Kidney (tissue), 2 donors: ENCODE data around the gene TOGARAM2.

DNA sequence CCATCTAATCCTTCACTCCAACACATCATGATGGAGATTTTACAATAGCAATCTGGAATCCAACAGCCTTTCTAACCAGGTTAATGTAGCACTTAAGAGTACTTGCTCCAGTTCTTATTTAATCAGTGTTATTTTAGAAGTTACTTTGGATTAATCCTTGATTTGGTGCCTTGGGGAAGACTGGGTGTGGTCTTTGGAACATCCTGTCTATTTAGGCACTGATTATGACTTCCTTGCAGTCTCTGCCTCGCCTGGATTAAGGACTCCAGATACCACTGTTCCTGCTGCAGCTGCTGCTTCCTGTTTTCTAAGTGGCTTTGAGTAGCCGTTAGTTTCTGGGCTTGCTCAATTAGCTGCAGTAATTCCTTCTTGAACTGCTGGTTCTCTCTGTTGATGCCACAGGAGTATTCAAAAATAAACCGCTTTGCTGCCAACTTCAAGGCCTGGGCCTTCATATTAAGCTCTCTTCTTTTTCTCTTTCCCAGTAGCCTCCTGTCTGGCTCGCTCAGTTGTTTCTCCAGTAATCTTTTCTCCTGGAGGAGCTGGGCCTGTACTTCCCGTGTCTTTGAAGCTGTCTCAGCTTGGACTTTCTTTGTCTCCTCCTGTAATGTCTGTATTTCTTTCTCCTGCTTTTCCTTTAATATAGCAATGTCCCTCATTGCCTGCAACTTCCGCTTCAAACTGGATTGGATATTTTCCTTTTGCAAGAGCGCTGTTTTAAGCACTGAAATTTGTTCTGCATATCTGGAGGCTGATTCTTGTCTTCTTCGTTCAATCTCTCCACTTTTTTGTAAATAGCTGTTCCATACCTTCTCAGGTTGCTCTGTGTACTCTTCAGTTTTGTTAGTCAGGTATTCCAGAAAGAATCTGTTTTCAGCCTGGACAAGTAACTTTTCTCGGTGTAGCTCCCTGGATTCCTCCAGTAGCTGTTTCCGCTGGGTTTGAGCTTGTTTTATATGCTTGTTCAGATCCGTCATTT, 1.7 kb downstream of the CCDC121 start:
- PRO-cap: no peak
- RRBS: no CpG with 5 or more reads among the region's 11 CpGs

- PRO-cap: no peak
- RRBS: no CpG with 5 or more reads among the region's 3 CpGs
These were observed 47.3 kb upstream of the MRPL33 start for GRCh38 chr2:27724237-27724580.

DNA sequence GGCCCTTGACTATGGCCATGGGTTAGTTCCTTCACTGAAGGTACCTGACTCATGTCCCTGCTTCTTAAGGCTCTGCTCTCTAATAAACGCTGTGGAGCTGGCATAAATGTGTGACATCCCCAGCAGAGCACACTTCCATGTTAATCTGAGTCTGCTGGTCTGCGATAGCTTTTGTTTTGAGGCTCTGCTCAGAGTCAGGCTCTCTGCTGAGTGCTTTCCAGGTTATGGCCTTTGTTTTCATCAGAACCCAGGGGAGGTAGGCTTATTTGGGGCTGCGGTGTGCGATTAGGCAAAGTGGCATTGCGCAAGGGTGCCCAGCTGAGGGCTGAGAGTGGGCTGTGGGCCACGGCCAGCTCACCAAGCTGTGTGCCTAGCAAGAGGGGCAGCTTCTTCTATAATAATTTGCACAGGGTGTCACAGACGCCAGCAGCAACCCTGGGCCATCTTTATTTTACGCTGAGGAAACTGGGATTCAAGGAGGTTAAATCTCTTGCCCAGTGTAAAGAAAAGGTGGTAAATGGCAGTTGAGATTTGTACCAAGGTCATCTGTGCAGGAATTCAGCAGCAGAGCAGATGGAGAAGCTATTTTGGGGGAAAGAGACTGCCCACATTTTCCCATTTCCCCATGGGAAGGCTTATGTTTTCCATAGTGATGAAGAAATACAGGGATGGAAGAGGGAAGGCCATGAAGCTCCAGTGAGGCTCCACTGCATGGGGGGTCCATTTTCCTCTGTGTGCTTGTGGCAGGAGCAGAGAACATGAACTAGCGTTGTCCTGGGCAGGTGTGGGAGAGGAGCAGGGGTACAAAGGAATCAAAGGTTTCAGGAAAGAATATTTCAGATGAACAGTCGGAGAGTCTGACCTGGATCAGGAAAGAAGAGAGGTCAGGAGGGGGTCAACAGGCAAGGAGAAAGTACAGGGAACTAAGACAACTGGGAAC, 25.7 kb downstream of the MRPL33 start:
- PRO-cap: no peak
- RRBS: no CpG with 5 or more reads among the region's 10 CpGs

GRCh38 chr2:27891438-27892218, 1.1 kb downstream of the BABAM2 start:
- PRO-cap: no peak
- RRBS: no CpG with 5 or more reads among the region's 11 CpGs

- PRO-cap: no peak
- RRBS: no CpG with 5 or more reads among the region's 5 CpGs
These were observed 69.7 kb downstream of the BABAM2 start for GRCh38 chr2:27960103-27960773.

GRCh38 chr2:28164740-28165602, 227.7 kb upstream of the FOSL2 start:
- PRO-cap: no peak
- RRBS: no CpG with 5 or more reads among the region's 7 CpGs

- PRO-cap: no peak
- RRBS: no CpG with 5 or more reads among the region's 9 CpGs
These were observed 220.3 kb upstream of the FOSL2 start for GRCh38 chr2:28172154-28172982.

- PRO-cap: no peak
- RRBS: no CpG with 5 or more reads among the region's 17 CpGs
These were observed 59.7 kb upstream of the FOSL2 start for GRCh38 chr2:28332709-28333579.

GRCh38 chr2:28360445-28361081, 32.1 kb upstream of the FOSL2 start:
- PRO-cap: no peak
- RRBS: no CpG with 5 or more reads among the region's 15 CpGs

- PRO-cap: no peak
- RRBS: no CpG with 5 or more reads among the region's 34 CpGs
These were observed 19.3 kb downstream of the FOSL2 start for GRCh38 chr2:28411525-28412863.

DNA sequence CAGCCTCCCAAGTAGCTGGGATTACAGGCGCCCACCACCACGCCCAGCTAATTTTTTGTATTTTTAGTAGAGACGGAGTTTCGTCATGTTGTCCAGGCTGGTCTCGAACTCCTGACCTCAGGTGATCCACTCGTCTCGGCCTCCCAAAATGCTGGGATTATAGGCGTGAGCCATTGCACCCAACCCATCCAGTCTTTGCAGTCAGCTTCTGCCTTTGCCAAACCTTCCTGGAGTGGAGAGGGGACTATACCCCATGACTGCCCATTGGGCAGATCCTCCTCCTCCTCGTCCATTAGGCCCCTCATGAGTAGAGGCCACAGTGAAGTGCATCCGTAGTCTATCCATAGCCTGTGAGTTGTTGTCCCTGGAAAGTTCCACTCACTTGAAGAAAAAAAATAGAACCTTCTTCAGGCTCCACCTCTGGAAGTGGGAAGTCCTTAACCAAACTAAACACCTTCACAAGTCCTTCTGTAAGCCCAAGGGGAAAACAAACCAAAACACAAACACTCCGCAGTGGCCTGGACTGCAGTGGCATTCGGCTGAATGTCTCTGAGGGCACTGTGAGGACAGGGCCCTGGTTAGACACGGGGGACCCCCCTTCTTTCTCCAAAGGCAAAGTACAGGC, 27.8 kb downstream of the FOSL2 start:
- PRO-cap: no peak
- RRBS: no CpG with 5 or more reads among the region's 13 CpGs

- PRO-cap: bidirectional peak, plus-strand start at chr2:28436947, minus-strand start at chr2:28436752
- RRBS: 39% methylated on average over 5 of the region's 18 CpGs
These were observed 43.9 kb downstream of the FOSL2 start for GRCh38 chr2:28436505-28437095.

DNA sequence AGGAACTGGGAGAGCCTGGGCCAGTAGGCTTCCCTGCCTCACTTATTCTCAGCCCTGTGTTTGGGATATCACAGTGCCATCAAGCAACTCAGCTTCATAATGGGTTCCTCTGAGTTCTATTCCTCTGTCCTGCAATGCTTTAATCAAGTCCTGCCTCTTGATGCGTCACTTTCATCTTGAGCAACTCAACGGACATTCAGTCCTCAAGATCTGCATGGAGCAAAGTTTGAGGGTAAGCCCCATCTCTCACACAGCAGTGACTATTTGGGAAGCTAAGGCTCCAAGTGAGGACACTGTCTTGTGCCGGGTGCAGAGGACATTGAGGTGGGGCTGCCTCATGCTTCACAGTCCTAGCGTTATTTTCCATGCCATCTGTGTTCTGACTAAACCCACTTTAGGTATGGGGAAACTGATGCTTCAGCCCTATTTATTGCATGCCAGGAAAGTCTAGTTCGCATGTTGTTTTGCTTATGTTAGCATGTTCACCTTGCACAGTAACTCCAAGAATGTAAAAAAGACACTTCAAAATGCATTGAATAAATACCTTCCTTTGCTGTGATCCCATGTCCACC, 50.8 kb upstream of the PLB1 start:
- PRO-cap: no peak
- RRBS: no CpG with 5 or more reads among the region's 5 CpGs

DNA sequence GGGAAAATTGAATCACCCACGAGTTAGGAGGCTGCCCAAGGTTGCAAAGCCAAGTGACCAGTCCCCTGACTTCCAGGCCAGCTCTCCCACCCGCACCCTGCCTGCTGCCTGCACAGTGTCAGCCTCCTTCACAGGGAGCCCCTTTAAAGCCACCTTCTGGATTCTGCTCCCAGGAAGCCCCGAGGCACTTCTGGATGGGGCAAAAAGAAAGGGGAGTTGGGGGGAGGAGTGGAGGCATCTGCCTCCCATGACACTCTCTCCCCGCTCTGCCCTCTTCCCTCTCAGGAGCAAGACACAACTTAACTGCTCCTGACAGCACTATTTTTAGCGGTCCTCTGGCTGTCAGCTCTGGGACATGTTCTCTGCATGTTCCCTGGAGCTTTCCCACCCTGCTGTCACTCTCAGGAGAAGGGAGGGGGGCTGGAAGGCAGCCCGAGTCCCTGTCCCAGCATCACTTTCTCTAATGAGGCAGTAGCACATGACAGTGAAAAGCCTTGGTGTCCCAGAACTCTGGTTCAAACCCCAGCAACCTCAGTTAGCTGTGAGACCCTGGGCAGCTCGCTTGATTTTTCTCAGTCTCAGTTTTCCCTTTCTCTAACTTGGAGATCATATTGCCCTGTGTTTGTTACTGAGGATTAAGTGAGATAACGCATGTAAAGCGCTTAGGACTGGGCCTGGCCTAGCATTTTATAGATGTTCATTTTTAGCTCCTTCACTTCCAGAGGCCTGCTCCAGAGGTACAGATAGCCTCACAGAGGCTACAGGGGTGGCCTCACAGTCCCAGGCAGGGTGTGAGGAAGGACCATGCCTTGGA, 32.4 kb downstream of the PLB1 start:
- PRO-cap: no peak
- RRBS: no CpG with 5 or more reads among the region's 9 CpGs

GRCh38 chr2:28538928-28539511, 43.2 kb downstream of the PLB1 start:
- PRO-cap: no peak
- RRBS: no CpG with 5 or more reads among the region's 17 CpGs

DNA sequence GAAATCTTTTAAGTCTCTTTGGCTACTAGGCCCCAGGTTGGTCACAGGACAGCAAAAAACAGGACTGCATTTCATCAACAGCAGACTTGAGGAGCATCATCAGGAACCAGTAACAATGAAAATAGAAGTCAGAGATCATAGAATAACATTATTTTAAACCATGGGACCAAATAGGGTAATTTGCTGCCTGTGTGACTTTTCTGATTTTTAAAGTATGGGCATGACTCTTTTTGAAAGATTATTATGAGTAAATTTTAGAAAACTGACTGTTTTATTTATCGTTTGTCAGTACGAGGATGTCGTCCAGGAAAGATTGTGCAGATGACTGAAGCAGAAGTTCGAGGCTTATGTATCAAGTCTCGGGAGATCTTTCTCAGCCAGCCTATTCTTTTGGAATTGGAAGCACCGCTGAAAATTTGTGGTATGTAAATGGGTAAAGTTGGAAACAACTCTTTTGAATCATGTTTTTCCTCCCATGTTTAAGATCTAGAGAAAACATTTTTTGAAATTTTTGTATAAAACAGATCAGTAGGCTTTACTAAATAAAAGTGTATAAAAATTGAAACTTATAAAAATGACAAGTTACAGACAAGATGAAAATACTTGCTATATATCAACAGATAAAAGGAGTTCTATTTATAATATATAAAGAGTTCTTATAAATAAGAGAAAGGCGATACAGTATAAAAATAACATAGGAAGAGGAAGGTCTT, 25.1 kb downstream of the PPP1CB start:
- PRO-cap: no peak
- RRBS: no CpG with 5 or more reads among the region's 7 CpGs

DNA sequence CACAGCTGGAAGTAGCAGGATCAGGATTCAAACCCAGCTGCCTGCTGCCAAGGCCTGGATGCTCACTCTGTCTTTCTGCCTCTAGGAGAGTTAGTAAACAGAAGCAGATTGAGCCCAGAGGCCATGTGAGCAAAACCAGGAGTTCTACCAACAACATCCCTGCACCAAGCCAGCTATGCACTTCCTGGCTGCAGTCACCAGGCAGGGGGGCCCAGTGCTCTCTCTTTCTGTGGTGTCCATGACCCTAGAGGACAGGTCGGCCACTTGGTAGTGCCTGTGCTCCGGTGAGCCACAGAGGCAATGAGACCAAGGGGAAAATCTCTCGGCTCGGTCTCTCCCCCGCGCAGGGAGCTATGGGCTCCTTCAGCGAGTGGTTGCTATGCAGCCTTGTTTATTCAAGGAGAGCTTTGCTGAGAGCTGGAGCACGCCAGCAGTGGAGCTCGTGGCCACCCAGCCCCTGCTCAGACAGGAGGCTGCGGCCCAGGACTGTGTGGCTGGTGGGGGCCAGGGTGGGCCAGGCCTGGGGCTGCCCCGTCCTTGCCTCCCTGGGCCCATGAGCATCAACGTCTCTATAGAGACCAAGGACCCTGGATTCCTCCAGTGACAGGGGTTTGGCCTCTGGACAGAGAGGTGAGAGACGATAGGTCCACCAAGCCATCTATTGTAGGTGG, at the start of gene TOGARAM2:
Gene TOGARAM2 (plus strand): TSS at position 390 of the 671 bp plus-strand sequence.
- PRO-cap: no peak
- RRBS: no CpG with 5 or more reads among the region's 13 CpGs

- PRO-cap: no peak
- RRBS: no CpG with 5 or more reads among the region's 9 CpGs
These were observed 925 bp downstream of the TOGARAM2 start for GRCh38 chr2:28981959-28982487.

DNA sequence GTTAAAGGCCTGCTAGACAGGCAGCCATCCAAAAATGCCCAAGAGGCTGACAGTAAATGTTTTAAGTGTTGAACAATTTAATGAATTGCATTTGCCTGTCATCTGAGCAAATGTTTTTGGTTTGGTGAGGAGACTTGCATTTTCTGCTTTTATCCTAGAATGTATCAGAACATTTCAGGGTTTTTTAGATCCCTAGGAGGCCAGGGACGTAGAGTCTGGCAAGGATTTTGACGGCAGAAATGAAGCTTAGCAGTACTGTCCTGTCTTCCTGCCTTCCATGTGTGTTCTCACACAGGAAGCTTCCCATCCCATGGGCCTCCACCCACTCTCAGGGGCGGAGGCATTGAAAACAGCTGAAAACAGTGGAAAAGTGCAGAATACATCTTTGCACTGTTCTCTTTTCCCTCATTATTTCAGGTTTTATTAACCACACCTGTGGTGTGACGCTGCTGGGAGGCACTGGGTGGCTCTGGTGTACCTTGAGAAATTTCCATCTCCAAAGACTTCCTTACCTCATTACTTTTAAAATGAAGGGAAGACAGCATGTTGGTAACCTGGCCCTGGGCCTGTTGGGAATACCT, 20.6 kb downstream of the PCARE start:
- PRO-cap: no peak
- RRBS: no CpG with 5 or more reads among the region's 4 CpGs

DNA sequence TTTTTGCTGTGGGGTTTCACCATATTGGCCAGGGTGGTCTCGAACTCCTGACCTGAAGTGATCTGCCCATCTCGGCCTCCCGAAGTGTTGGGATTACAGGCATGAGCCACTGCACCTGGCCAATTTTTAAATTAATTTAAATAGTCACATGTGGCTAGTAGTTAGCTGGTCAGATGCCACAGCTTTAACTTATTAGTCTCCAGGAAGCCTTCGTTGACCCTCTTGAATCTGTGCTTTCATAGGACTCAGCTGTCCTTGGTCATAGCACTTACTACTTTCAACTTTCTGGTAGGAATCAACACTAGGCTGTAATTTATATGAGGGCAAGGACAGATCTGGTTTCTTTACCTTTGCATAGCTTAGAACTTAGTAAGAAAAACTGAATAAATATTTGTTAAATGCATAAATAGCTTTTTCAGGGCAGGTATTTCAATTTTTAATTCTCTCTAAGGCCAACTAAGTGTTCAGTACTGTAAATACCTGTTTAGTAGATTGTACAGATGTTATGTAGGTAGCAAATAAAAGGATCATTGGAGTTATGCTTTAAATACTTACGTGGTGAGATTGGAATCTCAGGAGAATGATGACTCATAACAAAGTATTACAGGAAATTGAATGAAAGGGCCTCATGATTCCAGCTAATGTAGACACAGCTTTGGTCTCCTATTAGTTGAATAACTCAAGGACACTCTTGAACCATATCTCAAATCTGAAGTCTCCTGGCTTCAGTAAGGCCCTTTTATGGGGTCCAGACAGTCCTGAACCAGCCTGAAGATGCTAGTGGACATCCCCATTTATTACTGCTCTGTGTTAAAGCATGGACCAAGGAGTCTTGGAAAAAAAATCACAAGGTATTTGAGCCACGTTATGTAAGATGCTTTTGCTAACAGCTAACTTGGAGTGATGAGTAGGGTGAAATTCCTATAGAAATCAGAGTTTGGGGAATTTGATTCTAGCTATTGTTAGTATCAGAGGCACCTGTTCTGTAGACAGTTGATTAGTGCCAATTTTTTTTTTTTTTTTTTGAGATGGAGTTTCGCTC, 2.6 kb downstream of the CLIP4 start:
- PRO-cap: no peak
- RRBS: no CpG with 5 or more reads among the region's 7 CpGs